AG08470 (cell line): ENCODE data around the gene ABCG5.

DNA sequence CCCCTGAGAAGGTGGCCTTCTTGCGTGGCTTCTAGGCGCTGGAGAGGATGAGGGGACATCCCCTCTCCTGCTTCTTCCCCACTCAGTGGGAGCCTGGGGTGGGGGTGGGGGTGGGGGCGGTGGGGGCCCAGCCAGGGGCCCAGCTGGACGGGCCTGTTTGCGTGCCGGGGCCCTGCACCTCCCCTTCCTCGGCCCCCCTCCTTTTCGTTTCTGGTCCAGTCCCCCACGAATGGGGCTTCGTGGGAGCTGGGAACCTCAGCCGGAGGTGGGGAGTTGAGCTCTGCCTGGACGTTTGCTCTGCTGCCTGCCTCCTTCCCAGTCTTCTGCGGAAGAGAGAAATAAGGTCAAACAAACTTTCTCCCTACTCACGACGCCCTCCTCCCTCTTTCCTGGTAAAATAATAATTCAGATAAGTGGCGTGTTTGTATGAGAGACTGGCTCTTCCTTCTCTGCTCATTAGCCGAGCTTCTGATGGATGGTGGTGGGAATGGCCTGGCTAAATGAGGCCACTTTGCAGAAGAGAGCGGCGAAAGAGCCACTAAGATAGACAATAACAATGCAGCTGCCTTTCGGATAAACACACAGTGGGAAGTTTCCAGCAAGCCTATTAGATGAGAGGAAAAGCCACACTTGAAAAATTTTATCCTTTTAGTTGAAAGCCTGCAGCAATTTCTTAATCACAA lies 803 bp downstream of the MTA3 start:
- RRBS: 0% methylated on average over 3 of the region's 20 CpGs

GRCh38 chr2:42707622-42708248 lies 56.2 kb downstream of the OXER1 start:
- RRBS: no CpG with 5 or more reads among the region's 2 CpGs

DNA sequence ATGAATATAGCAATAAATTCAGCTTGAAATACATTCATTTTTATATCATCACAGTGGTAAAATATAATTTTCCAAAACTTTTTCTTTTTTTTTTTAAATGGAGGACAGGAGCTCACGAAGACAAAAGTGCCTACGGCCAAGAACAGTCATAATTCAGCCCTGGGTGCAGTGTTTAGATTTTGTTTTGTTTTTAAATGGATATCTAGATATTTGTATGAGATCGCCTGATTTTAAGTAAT lies 17.1 kb upstream of the HAAO start:
- RRBS: no CpG with 5 or more reads among the region's 3 CpGs

GRCh38 chr2:42809764-42810345 lies 17.5 kb upstream of the HAAO start:
- RRBS: 2% methylated on average over 36 of the region's 65 CpGs

- RRBS: no CpG with 5 or more reads among the region's 5 CpGs
These were observed 36.6 kb upstream of the HAAO start for GRCh38 chr2:42828940-42829330.

- RRBS: no CpG with 5 or more reads among the region's 10 CpGs
These were observed 74.0 kb upstream of the HAAO start for GRCh38 chr2:42866407-42866844.

- RRBS: no CpG with 5 or more reads among the region's 12 CpGs
These were observed 194.1 kb downstream of the ZFP36L2 start for GRCh38 chr2:43032176-43032817.

GRCh38 chr2:43219192-43219358 lies 7.3 kb downstream of the ZFP36L2 start:
- RRBS: no CpG with 5 or more reads among the region's 2 CpGs

GRCh38 chr2:43219885-43220782 lies 6.3 kb downstream of the ZFP36L2 start:
- RRBS: 2% methylated on average over 11 of the region's 27 CpGs

GRCh38 chr2:43221624-43222364 lies 4.6 kb downstream of the ZFP36L2 start:
- RRBS: no CpG with 5 or more reads among the region's 10 CpGs

DNA sequence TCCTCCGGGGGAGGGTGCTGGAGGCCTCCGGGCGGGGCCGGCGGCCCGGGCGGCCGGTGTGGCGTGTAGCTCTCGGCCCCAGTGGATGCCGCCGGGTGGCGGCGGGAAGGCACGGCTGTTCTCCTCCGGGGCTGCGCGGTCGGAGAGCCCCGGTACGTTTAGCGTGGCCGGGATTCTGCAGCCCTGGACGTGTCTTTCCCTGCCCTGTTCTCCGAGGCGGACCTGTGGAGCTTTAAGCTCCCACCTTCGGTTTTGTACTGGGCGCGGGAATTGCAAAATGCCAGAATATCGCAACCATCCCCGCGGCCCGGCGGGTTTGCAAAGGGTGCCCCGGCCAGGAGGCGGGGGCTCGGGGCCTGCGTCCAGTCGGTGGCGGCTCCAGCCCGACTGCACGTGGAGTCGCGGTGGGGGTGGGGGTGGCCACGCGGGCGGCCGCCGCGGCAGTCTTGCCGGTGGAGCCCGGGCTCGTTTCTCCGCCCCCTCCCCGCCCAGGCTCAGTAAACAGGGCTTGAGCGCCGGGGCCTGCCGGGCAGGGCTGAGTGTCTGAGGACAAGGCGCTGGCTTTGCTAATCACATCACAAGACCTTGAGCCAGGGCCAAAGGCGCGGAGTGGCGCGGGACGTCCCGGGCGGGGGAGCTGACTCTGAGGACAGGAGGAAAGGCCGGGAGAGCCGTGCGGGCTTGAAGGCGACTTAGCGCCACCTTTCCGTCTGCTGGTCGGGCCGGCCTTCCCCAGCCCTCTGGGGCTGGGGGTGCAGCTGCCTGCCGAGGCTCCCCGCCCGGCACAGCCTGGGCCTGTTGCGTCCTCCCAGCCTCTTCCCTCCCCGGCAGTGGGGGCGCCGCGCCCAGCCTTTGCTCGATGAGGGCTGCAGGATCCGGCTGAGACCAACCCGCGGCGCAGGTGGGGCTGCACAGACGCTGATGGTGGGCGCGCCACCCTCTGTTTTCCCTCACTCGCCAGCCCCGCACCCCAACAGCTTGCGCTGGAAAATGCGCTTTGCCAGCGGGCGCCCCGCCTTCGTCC lies 688 bp upstream of the ZFP36L2 start:
- RRBS: 2% methylated on average over 32 of the region's 98 CpGs

GRCh38 chr2:43313308-43313868 lies 87.0 kb upstream of the ZFP36L2 start:
- RRBS: no CpG with 5 or more reads among the region's 9 CpGs

GRCh38 chr2:43323855-43325083 lies 97.9 kb upstream of the ZFP36L2 start:
- RRBS: no CpG with 5 or more reads among the region's 12 CpGs

DNA sequence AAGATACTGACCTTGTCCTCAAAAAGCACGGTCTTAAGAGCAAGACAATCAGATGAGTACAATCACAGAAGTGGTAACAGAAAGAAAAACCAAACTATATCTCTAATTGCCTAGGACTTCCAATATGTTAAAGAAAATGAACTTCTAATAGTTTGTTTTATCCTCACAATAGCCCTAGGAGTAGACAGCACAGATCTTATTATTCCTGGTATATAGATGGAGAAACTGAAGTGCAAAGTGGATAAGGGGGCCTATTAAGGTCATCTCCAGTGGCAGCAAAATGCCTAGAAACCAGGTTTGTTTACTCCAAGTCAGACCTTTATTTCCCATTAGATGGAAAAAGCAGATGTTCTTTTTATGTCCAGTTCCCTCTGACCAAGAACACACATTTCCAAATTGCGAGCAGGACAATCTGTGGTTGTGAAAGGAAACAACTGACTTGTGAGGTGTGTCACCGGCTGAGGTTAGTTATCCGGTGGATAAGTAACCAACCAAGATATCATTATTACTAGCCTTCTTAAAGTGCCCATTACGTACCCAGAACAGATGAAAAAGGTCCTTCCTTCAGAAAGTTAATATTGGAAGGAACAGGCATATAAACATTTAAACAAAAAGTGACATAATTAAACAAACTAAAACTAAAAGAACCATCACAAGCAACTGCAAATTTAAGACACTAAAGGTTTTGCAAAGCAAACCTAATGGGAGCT lies 113.0 kb downstream of the THADA start:
- RRBS: no CpG with 5 or more reads among the region's 5 CpGs

- RRBS: no CpG with 5 or more reads among the region's 7 CpGs
These were observed 31.1 kb upstream of the C1GALT1C1L start for GRCh38 chr2:43707175-43707800.

GRCh38 chr2:43837857-43839050 lies at the start of gene ABCG5:
Gene ABCG5, minus strand, starts transcription at chr2:43838839.
- RRBS: 65% methylated on average over 8 of the region's 33 CpGs

DNA sequence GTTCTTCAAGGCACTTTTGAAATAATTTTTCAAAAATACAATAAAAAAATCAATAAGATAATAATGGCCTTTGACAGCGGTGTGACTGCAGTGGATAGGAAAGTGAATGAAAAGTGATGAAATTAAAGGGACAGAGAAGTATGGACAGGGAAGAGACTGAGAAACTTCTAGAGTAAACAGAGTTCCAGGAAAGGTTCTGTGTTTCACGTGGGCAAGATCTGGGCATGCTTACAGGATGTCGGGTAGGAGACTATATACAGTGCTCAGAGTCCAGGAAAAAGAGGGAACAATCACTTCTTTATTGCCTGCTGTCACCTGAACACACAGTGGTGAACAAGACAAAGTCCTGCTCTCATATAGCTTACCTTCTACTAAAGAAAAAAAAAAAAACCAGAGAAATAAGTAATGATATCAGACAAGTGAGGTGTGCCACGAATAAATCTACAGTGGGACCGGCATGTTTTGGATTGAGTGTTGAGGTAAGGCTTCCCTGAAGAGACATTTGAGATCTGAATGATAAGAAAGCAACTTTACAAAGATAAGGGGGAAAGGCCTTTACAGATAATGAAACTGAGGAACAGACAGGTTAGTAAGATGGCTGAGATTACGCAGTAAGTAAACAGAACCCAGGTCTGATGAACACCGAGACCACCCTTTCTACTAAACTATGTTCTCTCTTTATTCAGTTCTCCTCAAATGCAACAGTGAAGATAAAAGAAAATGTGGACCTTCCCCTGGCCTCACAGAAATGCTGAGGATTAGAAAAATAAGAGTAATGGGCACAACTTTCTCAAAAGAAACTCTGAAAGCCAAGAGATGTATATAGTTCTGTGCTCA lies 2.2 kb downstream of the LRPPRC start:
- RRBS: no CpG with 5 or more reads among the region's 7 CpGs

DNA sequence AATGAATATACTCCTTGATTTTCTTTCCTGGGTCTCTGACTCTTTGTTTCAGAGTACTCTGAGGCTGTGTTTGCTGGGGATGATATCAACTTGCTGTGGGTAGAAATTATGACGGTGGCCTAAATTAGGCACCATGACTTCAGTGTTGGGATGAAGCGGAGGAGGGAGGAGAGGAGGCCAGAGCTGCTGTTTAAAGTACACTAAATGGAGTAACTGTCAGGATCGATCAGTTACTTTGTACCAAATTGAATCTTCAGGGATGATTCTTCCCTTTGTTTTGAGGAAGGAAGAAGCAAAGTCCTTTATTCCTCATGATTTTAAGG lies 65.4 kb upstream of the PPM1B start:
- RRBS: no CpG with 5 or more reads among the region's 3 CpGs

- RRBS: no CpG with 5 or more reads among the region's 4 CpGs
These were observed 28.4 kb upstream of the SLC3A1 start for GRCh38 chr2:44246698-44247501.

- RRBS: no CpG with 5 or more reads among the region's 2 CpGs
These were observed 13.0 kb downstream of the PREPL start for GRCh38 chr2:44348164-44348816.